Colonic mucosa (tissue), 1 donor: ENCODE measurements around a stretch of chr5.

DNA sequence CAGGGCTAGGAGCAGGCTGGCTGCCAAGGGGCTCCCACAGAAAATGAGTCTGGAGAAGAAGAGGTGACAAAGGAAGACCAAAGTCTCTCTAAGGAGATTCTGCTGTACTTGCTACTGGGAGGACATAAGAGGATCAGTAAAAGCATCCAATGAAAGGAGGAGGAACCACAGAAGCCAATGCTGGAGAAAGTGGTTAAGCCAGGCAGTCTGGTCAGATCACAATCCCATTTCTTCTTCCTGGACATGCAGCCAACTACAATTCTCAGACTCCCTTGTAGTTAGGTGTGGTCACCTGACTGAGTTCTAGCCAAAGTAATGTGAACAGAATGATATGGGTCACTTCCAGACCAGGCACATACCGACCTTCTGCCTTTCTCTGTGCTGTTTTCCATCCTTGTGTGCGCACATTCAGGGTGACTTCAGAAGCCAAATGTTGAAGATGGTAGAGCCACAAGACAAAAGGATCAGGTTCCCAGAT, 174.3 kb upstream of the MAP3K1 start:
- PRO-cap = no peak

DNA sequence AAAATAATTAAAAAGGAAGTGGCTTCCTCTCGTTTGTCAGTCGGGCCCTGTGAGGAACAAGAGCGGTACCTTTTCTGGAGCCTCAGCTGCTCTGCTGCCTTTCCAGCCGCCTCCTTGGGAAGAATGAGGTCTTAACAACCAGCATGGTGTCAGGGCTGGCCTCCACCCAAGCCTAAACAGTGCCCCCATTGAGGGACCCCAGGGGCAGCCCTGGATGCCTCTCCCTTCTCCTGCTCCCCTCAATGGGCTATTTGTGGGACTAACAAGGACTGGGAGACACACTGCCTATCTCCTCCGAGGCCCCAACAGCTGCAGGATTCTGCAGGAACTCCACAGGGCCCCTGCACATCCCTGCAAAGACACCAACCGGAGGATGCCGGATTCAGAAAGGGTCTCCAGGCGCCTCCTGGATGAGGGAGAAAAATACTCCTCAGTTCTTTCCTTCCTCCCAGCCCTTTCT, 155.3 kb upstream of the MAP3K1 start:
- PRO-cap = no peak

DNA sequence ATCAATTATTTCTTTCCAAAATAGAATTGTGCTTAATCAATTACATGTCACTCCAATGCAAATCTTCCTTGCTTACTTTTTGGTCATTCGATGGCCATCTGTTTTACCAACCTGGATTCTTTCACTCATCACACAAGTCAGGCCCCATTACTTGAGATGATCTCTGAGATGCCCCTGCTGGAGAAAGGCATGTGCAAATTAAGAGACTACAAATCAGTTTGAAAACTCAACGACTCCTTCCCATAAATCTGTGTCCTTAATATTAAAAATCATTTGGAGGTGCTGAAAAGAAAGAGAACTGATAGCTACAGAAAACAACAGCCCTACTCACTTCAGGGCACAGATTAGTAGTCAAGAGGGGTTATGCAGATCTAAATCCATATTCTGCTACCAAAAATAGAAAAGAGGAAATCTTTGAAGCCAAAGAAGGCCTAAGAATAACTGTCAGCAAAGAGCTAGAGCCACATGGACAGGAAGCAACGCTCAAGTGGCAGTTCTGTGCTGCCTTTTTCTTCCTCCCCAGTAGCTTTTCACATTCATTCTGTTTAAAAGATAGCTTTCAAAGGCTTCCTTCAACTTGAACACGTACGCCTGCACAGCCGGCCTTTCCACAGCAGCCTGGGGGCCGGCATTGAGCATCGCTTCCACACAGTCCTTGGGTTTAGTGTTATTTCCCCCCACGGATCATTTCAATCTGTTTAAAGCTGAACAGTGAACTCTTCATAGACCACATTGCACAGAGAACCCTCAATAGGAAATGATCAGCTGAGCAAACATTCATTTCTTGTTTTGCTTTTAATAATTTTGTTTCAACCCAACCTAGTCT, 79.3 kb upstream of the MAP3K1 start:
- PRO-cap = unidirectional peak, plus-strand start at position 460 of the sequence

GRCh38 chr5:56760577-56761498, 54.5 kb upstream of the MAP3K1 start:
- PRO-cap = no peak

GRCh38 chr5:56814156-56814818, 1.1 kb upstream of the MAP3K1 start:
- PRO-cap = bidirectional peak, plus-strand start at chr5:56814646, minus-strand start at chr5:56814526

GRCh38 chr5:56815676-56816443, 511 bp downstream of the MAP3K1 start:
- PRO-cap = bidirectional peak, plus-strand start at chr5:56815837, minus-strand start at chr5:56815751; unidirectional peak, minus-strand start at chr5:56816359

GRCh38 chr5:56822950-56823473, 7.7 kb downstream of the MAP3K1 start:
- PRO-cap = unidirectional peak, minus-strand start at chr5:56823220

GRCh38 chr5:56881829-56882664, 27.3 kb upstream of the SETD9 start:
- PRO-cap = no peak

DNA sequence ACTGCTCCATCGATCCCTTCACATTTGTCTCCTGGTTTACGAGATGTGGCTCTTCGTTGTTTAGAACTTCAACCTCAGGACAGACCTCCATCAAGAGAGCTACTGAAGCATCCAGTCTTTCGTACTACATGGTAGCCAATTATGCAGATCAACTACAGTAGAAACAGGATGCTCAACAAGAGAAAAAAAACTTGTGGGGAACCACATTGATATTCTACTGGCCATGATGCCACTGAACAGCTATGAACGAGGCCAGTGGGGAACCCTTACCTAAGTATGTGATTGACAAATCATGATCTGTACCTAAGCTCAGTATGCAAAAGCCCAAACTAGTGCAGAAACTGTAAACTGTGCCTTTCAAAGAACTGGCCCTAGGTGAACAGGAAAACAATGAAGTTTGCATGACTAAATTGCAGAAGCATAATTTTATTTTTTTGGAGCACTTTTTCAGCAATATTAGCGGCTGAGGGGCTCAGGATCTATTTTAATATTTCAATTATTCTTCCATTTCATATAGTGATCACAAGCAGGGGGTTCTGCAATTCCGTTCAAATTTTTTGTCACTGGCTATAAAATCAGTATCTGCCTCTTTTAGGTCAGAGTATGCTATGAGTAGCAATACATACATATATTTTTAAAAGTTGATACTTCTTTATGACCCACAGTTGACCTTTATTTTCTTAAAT, 15.7 kb upstream of the SETD9 start:
- PRO-cap = no peak

DNA sequence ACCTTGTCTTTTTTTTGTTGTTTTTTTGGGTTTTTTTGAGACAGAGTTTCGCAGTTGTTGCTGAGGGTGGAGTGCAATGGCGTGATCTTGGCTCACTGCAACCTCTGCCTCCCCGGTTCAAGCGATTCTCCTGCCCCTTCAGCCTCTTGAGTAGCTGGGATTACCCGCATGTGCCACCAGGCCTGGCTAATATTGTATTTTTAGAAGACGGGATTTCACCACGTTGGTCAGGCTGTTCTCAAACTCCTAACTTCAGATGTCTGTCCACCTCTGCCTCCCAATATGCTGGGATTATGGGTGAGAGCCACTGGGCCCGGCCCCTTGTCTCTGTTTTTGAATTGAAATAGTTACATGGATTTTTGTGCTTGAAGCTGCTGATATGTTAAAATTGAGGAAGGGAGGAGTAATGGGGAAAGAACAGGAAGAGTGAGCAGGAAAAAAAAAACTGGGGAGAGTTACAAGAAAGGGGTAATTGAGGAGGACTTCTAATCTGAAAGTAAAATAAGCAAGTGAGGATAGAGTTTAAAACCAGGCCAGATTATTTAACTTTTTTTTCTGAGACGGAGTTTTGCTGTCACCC, 5.8 kb downstream of the GPBP1 start:
- PRO-cap = no peak

- PRO-cap = no peak
Measured at GRCh38 chr5:57199941-57200456, 26.1 kb downstream of the GPBP1 start.

DNA sequence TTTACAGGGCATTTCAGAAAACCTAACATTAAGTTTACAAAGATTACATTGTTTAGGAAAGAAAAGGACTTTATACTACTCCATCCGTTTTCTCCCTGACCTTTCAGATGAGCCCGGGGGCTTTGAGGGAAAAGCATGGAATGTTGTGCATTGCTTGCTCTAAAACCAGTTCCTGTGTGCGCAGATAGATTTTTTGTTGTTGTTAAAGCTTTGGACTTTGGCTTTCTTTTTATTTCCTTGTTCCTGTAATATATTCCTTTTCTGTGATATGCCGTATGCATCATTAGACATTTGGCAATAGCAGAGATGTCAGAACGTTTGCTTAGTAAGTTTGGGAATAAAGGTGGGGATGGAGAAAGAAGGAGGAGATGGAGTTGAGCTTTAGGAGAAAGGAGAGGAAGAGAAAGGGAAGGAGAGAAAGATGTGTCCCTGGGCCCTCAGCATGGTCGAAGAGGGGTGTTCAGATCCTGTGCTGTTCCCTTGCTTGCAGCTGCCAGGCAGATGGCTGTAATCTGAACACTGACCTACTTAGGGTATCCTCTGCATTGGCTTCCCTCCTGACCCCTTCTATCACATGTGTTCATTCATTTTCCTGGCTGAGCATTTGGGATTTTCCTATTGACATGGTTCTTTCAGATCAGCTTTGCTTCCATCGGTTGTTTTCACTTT, 26.3 kb downstream of the ACTBL2 start:
- PRO-cap = unidirectional peak, minus-strand start at position 174 of the sequence

DNA sequence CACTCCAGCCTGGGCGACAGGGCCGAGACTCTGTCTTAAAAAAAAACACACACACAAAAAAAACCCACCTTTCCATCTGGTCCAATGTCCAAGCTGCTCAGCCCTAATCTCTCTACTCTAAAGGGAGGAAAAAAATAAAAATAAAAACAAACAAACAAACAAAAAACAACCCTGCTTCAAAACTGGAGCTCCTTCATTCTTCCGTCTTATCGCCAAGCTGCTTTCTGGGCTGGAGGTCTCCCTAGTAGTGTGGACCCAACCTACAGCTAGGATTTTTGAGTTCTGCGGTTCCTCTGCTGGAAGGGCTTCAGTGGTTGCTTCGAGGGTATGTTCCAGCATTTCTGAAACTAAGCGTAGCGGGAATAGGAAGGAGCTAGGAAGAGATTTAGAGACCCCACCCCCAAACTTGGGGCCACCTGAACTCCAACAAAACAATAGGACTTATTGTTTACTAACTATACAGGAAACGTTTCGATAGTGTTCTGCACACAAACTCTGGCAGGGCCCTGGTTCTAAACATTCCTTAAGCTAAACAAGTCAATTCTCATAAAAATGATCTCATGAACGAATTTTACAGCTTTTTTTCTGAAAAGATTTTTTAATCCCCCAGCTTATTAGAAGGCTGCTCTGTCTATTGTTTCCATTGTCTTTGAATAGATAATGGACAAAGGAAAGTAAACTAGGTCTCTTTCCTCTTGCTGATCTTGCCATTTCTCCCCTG, 346.7 kb downstream of the PLK2 start:
- PRO-cap = no peak

GRCh38 chr5:58461956-58462549, 2.2 kb upstream of the PLK2 start:
- PRO-cap = unidirectional peak, minus-strand start at chr5:58462255; unidirectional peak, minus-strand start at chr5:58462298

GRCh38 chr5:59022081-59022969, 439.4 kb downstream of the RAB3C start:
- PRO-cap = no peak

DNA sequence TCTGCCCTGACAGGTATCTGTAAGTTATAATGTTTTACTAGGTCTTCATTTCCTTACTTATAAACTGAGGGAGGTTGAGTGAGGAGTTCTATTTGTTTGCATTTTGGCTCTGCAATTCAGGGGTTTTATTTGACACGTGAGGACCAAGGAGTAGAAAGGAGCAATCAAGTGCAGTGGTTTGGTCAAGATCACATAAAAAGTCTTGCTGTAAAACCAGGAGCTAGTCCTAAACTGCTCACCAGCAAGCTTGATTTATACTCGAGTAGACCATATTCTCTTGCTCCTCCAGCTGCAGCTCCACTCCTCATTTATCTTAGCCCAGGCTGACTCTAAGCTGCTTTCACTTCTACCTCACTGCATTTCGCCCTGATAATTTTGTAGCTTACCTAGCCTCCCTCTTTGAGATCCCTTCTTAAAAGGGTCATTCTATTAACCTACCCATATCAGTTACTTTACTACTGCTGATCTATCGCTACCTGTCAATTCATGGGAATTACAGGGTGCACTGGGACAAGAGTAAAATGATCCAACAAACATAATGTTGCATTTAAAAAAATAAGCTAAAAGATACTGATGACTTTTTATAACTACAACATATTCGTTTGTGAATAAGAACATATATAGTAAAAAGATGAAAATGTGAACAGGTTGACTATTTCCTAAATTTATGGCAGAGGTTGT, 541.4 kb downstream of the RAB3C start:
- PRO-cap = unidirectional peak, minus-strand start at position 310 of the sequence

DNA sequence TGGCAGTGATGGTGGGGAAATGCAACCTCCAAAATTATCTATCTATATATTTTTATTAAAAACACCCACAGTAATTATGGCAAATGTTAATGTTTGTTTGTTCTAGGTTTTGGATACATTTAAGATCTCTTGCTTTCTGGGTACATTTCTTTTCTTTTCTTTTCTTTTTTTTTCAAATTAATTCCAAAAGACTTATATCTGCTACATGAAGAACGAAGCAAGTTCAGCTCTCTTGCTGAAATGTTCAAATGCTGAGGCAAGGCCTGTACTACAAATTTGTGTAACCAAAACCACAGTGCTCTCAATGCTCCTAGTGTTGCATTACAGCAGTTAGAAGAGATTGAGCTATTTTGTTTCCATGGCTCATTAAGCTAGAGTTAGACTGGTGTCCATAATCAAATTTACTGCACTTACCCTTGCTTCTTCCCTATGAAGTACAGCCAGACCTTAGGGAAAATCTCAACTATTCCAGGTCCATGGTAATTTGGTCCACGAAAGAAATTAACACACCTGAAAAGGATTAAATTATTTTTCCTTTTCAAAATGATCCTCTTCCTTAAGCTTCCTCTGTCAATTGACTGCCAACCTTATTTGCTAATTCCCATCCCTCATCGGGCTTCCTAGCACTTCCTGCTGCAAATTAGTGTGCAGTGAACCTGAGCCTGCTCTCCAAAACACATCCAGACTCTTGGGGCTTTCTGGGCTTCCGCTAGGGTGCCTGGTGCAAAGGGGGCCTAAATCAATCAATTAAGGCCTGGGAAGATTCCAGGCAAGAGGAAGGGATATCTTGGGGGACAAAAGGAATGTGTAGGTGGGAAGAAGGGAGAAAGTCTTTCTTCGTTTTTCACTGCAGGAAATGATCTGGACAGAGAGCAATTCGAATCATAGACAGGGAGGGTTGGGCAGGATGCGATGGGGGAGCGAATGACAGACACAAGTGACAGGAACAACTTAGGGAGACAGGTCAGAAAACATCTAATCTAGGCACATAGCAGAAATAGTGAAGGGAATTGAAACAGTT, 542.3 kb downstream of the RAB3C start:
- PRO-cap = no peak

GRCh38 chr5:59418143-59418942, 475.2 kb downstream of the PDE4D start:
- PRO-cap = no peak

GRCh38 chr5:59981709-59981953, 88.1 kb upstream of the PDE4D start:
- PRO-cap = no peak

- PRO-cap = no peak
Measured at GRCh38 chr5:61070450-61071010, 91.7 kb downstream of the SMIM15 start.